ENCODE results near the gene CHD5.

DNA sequence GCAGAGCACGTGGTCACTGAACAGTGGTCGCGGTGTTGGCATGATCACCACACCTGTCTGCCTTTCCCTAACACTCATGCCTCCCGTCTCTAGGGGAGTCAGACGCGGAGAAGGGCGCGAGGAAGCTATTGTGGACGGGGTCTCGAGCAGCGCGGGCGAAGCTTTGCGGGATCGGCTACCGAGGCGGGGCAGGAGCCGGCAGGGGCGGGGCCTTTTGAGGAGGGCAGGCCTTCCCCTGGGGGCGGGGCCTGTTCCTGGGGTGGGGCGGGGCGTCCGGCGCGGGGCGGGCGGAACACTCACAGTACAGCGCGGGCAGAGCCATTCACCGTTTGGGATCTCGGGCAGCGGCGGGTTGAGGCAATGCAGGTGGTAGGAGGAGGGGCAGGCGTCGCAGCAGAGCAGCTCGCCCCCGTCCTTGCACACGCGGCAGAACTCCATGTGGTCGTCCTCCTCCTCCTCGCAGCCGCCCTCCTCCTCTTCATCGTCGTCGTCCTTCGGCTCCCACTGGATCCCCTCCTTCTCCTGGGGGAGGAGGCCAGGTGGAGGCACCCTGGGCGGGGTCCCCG, 31.5 kb downstream of the CHD5 start:
- PRO-cap: no peak

DNA sequence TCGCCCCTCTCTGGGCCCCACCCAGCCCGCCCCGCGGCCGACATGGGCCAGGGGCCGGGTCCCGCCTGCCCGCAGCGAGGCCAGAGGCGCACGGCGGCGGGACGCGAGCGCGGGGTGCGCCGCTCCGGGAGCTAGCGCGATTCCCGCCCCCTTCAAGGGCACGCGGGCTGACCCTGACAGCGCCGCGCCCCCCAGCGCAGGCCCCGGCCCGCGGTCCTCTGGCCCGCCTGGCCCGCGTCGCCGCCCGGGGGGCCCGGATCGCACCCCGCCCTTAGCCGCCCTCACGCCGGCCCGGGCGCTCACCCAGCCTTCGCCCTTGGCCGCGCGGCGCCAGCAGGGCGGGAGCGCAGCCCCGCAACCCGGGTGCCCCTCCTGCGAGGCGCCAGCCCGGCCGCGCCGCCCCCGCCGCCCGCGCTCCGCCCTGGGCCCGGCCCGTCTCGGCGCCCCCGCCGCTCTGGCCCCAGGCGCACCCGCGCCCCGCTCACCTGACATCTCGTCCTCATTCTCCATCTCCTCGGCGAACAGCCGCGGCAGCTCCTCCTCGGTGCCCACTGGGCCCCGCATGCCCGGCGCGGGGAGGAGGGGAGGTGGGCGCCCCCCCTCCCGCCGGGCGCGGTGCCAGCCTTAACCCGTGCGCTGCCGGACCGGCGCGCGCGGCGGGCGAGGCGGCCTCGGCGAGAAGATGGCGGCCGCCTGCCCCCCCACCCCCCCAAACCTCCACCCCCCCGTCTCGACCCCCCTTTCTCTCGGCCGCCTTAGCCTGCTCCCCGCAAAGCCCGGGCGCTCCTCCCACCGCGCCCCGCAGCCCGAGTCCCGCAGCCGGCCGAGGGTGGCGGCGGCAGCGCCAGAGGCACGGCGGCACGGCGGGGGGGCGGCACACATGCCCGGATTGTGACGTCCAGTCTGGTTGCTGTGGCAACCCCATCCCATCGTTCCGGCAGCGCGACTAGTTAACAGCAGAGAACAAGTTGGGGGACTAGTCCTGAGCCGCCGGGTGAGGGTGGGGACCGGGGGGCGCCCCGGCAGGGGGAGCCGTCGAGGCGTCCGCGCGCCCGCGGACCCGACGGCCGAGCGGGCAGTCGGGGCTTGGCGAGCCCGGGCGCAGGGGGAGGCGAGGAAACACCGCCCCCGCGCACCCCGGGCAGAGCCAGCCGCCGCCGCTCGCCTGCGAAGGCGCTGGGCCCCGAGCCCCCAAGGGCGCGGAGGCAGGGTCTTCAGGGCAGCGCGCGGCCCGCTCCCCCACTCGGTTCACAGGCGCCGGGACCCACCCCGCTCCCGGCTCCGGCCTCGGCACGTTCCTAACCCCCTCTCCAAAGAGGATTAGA, at the start of gene CHD5:
Gene CHD5 (minus strand): TSS at position 862 of the 1,325 bp plus-strand sequence.
- PRO-cap: no peak

DNA sequence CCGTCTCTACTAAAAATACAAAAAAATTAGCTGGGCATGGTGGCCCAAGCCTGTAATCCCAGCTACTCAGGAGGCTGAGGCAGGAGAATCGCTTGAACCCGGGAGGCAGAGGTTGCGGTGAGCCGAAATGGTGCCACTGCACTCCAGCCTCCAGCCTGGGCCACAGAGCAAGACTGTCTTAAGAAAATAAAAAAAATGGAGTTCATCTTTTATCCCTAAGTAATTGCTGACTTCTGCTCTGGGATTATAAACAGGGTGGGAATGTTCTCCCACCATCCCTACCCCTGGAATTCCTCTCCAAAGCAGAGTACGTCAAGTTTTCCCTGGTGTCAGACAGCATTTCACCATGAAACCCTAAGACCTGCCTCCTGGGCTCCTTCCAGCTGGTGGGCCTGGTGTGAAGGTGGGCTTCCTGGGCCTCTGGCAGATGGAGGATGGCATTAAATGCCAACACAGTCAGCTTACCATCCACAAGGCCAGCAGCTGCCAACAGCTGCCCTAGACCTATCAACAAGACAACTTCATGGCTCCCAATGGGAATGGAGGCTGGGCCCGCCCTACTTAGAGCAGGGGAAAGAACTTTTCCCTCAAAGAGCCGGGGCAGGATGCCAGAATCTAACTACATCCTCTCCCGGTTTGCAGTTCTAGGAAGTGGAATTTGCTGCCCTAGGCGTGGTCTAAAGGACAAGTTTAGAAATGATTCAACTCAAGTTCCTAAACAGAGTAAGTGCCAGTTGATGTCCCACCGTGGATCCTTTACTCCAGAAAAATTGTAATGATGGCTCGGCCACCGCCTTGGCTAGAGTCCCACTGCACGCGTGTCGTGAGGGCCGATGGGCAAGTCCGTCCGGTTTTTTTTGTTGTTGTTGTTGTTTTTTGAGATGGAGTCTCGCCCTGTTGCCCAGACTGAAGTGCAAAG, 13.3 kb downstream of the ICMT start:
- PRO-cap: no peak

- PRO-cap: no peak
These were observed 1.8 kb upstream of the HES3 start for GRCh38 chr1:6241884-6242906.

- PRO-cap: no peak
These were observed 16.9 kb upstream of the GPR153 start for GRCh38 chr1:6277692-6278242.

- PRO-cap: no peak
These were observed 21.8 kb upstream of the GPR153 start for GRCh38 chr1:6282702-6283059.

DNA sequence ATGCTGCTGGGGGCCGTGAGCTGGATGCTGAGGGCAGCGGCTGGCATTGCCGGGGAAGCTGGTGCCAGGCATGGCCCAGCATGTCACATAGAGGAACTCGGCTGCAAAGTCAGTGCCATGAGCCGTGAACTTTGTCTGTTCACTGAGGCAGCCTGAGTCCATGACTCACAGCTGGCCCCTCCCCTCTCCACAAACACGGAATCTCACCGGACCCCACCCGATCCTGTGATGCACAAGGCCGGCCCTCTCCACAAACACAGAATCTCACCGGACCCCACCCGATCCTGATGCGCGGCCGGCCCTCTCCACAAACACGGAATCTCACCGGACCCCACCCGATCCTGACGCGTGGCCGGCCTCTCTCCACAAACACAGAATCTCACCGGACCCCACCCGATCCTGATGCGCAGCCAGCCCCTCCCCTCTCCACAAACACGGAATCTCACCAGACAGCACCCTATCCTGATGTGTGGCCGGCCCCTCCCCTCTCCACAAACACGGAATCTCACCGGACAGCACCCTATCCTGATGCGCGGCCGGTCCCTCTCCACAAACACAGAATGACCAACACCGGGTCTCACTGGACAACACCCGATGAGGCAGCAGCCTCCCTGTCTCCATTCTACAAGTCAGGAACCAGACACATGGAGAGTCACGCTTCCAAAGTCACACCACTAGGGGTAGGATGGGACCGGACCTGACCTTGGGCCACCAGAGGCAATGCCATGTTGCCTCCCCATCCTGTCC, 39.6 kb upstream of the GPR153 start:
- PRO-cap: no peak

DNA sequence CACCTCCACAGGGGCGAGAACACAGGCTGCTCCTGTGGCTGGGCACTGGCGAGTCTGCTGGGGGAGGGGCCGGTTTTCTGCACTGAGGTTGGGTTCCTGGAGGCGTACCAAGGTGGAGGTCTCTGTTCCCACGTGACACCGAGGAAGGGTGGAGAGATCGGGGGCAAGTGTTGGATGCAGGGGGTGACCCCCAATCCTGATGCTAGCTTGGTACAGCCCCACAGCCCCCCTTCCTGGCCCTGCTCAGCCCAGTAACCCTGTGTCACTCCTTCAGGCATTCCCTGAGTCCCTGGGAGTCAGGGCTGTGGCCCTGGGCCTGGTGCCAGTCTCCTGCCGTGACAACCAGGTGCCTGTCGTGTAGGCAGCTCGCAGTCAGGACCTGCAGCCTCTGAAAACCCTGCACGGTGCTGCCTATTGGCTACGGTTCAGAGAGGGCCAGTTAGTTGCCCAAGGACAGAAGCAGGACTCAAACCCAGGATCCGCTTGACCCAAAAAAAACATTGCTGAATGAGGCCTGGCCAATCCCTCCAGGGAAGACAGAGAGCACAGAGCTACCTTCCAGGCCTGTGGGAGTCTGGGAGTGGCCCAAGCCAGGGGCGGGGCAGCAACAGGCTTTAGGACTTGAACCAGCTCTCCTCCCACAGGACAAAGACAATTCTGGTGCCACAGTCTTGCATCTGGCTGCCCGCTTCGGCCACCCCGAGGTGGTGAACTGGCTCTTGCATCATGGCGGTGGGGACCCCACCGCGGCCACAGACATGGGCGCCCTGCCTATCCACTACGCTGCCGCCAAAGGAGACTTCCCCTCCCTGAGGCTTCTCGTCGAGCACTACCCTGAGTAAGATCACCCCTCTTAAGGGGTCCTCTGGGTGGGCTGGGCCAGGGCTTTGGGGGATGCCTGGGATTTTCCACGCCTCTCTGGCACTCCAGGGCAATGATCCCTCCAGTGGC, 3.3 kb downstream of the ESPN start:
- PRO-cap: no peak

- PRO-cap: bidirectional peak, plus-strand start at chr1:6485080, minus-strand start at chr1:6484913
These were observed 6.7 kb downstream of the PLEKHG5 start for GRCh38 chr1:6484785-6485211.

DNA sequence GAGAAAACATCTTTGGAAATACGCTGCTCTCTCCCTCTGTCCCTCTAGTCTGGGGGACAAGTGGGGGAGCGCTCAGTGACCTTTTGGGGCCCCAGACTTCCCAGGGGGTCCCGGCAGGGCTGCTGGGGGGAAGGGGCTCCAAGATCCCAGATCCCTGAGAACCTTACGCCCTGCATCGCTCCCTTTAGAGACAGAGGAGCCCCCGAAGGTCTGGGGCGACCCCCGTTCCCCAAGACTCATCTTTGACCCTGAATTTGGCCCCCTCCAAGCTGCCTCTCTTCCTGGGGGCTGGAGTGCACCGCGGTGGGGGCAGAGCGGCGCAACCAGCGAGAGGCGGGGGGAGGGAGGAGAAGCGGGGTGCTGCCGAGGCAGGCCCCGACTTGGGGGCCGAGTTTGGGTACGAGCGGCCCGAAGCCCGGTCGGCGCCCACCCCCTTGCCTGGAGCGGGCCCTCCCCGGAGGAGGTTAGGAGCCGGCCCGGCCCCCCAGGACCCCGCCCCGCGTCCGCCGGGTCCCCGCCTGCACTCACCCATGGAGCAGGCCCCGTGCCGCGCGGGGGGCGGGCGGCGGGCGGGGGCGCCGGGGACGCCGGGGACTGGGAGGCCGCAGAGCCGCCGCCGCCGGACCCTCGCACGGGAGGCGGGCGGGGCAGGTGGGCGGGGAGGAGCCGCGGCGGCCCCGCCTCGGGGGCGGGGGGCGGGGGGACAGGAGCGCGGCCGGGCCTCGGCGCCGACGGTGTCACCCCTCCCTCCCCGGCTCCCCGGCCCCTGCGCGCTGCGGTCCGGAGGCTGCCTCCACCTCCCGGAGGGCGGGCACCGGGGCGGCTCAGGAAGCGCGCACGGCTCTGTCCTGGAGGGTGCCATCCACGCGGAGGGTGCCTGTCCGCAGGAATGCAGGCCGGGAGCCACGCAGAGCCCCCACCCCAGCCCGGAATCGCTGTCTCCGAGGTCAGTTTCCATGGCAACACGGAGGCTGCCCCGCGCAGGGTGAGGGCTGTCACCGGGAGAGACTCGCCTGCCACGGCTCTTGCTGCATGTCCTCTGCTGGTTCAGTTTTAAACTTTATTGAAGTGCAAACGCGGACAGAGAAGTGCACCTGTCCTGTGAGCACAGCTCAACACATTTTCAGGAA, 5.7 kb upstream of the PLEKHG5 start:
- PRO-cap: bidirectional peak, plus-strand start at position 846 of the sequence, minus-strand start at position 633 of the sequence

DNA sequence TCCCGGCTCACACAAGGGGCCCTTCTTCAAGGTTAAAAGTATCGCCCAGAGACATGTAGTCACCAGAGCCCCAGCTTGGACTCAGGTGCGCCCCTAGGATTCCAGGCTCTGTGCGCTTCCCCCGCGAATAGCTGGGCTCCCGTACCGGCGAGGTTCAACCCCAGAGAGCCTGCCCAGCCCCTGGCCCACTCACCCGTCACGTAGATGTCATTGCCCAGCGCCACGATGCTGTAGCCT, 1.1 kb downstream of the KLHL21 start:
- PRO-cap: no peak

- PRO-cap: bidirectional peak, plus-strand start at chr1:6602406, minus-strand start at chr1:6602258
These were observed 762 bp downstream of the KLHL21 start for GRCh38 chr1:6601841-6602373.

- PRO-cap: no peak
These were observed 1.2 kb upstream of the KLHL21 start for GRCh38 chr1:6603928-6604265.

DNA sequence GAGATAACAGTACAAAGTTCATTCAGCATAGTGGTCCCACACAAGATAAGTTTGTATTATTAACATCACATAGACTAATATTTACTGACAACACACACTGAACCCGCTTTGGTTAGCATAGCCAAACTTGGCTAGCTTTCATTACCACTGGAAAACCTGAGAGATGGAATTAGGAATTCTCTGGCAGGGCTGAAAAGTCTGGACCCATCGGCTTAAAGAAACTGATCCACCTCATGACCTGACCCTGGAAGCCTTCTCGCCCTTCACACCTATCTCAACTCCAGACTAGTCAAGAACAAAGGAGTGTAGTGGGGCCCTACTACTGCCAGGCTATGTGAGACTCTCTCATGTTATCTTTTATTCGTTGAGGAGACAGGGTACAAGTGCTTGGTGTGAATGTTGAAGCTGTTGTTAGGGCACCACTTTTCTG, 943 bp downstream of the DNAJC11 start:
- PRO-cap: no peak

- PRO-cap: no peak
These were observed 23.0 kb upstream of the DNAJC11 start for GRCh38 chr1:6724317-6725220.

DNA sequence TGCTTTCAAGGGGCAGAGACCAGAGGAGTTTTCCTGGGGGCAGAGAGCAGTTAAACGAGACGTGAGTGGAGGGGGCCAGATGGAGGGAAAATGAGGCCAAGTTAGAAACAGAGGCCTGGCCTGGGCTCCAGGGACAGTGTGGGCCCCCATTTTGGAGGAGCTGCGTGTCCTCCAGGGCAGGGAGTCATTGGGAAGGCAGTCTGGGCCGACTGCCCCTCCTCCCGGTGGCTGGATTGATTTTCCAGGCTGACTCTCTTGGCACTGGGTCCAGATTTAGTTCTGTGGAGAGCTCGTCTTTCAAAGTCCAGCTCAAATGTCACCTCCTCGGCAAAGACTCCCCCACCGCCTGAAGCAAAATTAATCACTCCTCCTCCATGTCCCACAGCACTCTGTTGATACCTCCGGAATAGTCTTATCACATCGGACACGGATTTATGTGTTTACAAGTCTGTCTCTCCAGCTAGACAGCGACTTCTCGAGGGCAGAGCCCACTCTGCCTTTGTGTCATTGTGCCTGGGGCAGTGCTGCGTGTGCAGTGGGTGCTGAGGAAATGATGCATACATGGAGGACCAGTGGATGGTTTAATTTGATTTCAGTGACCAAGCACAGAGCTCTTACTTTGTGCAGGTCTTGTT, 175.1 kb downstream of the CAMTA1 start:
- PRO-cap: no peak

- PRO-cap: unidirectional peak, minus-strand start at chr1:7026250
These were observed 240.7 kb downstream of the CAMTA1 start for GRCh38 chr1:7025952-7026383.

DNA sequence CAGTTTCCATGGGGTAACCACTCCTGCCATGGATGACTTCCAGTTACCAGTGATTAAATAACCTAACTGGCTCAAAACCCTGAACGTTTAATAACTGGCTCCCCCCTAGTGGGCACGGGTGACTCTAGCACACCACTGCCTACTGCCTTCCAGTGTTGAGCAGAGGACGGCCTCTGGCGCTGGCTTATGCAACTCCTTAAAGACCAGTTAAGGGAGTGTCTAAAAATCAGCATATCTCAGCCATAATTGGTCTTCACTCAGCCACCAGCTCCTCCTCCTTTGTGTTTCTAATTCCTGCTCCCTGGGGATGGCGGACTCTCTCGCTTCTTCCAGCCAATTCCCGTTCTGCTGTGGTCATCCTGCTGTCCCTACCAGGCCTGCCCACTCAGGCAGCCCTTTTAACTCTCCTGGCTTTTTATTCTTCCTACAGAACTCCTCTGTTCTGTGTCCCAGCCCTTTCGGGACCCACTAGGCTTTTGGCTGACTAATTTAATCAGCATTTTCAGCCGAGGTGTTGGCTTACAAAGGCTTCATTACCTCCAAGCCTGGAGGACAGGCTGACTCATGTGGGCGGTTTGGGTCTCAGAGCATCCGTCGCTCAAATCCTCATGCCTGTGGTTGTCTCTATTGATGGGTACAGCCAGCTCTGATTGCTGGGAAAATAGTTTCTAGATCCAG, 332.4 kb downstream of the CAMTA1 start:
- PRO-cap: no peak

DNA sequence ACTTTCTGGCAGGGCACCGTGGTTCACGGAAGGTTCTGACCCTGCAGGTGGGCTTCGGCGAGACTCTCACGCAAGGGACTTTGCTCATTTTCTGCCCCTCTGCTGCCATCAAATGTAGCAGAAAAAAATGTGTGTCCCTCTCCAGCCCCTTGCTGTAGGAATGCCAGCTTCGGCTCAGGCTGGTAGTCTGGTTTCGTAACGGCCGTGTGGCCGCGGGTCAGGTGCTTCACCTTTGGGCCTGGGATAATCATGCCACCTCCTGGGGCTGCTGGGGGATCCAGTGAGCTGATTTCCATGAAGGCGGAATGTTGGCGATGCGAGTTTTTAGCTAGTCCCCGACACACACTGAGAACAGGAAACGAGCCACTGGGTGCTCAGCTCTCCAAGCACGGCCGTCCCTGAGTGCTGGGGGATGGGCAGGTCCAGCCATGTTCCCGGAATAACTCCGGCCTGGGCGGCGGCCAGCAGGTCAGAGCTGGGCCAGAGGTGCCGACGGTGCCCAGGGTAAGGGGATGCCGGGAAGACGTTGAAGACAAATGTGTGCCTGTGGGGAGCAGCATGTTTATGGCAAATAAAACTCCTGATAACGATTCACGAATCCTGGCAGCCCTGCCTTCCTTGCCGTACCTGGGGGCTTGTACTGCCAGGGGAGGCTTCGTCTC, 364.2 kb downstream of the CAMTA1 start:
- PRO-cap: no peak

GRCh38 chr1:7389234-7389696, 381.8 kb upstream of the VAMP3 start:
- PRO-cap: no peak

All from bronchus (tissue), 1 donor.